ENCODE data around the genes SALL3 and KCNG2.

GRCh38 chr18:77055306-77056262 lies 77.0 kb downstream of the MBP start:
- PRO-cap = no peak

DNA sequence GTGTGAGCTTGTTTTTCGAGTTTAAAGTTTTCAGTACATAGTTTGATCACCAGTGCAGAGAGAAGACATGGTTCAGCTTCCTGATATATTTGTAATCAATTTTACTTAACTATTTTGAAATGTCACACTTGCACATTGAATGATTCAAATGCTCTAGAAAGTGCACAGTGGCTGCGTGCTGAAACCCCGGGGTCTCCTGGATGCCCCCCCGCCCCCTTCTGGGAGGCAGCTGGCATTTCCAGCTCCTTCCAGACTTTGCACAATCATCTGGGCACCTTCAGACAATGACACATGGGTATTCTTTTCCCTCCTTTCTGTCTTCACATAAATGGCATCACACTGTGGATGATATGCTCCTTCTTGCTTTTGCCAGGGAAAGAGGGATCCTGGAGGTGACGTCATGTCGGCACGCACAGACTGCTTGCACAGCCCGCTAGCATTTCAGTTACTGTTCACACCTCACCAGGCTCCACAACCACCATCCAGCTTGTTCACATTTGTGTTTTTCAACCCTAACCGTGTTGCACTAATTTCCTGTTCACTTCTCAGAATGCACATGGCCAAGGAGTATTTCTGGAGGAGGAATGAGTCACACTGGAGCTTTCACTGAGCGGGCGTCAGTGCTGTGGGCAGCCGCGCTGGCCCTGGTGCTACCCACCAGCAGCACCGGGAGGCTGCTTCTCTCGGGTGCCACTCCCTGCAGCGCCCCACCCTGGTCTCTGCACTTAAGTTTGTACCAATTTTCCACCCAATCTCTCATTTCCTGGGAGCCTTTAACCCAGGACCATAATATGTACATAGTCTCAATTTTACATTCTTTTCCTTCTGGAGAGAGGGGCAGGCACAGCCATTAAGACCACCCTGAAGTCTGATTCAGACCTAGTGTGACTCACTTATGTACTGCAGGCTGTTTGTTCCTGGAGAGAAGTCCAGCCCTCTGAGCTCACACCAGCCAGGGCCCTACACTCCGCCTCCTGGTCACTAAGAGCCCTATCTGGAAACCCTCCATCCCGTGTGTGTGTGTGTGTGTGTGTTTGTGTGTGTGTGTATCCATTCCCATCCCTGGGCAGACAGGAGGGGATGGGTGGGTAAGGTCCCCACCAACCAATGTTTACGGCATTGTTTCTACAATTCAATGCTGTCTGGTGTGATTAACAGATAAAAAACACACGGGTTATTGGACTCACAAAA lies 65.2 kb downstream of the MBP start:
- PRO-cap = no peak

- PRO-cap = no peak
Observed at GRCh38 chr18:77105937-77106871, 26.4 kb downstream of the MBP start.

DNA sequence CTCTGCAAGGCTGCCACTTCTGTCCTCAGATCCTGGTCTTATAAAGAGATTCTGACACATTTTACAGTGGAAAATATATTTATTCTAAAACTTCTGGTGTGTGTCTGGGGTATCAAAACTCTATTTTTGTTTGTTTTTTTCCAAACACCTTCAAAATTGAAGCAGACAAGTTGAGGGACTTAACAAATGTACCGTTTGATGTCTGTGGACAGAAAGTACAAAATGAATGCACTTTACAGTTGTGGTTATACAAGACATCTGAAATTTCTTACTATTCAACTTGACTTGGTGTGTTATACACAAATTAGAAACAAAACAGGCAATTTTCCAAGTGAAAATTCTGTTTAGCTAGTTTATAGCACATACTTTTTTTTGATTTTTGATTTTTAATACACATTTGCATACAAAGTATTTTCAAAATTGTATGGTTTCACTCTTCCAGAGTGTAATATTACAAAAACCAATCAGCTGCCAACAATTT lies 823.1 kb upstream of the SALL3 start:
- PRO-cap = no peak

DNA sequence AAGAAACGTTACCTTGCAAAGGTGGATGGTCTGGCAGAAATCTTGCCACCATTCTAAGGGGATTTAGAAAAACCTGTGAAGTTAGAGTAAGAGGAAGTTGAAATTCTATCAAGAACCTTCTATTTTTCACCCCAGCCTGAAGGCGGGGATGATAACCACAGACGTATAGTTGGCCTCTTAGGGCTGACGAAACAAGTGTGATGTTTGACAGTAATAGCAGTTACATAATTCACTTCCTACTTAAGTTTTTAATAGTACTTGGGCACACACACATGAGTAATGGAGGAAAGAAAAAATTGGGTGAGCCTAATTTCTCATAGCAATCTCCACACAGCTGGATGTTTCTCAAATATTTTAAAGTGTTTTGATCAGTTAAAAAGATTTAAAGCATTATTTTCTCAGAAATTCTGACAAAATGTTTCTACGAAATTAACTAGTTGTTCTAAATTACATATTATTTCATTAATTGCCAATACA lies 336.6 kb upstream of the SALL3 start:
- PRO-cap = no peak

DNA sequence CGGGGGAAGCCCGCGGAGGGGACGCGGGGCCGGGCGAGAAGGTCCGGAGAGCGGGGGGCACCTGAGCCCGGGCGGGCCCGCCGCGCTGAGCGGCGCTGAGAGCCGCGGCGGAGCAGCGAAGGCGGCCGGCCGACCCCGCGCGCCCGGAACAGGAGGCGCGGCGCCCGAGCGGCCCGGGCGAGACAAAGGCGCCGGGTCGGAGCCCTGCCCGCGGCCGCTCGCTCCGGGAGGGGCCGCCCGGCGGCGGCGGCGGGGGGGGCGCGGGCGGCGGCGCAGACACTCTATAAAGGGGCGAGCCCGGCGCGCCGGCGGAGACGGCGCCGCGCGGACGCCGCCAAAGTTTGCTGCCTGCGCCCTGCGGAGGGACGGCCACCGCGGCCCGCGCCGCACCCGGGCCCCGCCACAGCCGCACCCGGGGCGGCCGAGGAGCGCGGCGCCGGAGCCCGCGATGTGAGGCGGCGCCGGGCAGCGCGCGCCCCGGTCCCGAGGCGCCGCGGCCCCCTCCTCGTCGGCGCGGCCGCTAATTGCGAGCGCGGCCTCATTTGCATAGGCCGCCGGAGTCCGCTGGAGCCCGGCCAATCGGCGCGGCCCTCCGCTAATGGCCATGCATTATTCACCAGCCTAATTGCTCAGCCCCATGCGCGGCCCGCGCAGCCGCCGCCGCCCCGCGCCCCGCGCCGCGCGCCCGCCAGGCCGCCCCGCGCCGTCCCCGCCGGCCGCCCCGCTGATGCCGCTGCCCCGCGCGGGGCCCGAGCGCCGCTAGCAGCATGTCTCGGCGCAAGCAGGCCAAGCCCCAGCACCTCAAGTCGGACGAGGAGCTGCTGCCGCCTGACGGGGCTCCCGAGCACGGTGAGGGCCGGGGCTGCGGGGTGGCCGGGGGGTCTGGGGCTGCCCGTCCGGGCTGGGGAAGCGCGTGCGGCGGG lies at the start of gene SALL3:
Gene SALL3, plus strand, starts transcription at position 311 of the 923 bp plus-strand sequence.
- PRO-cap = no peak

DNA sequence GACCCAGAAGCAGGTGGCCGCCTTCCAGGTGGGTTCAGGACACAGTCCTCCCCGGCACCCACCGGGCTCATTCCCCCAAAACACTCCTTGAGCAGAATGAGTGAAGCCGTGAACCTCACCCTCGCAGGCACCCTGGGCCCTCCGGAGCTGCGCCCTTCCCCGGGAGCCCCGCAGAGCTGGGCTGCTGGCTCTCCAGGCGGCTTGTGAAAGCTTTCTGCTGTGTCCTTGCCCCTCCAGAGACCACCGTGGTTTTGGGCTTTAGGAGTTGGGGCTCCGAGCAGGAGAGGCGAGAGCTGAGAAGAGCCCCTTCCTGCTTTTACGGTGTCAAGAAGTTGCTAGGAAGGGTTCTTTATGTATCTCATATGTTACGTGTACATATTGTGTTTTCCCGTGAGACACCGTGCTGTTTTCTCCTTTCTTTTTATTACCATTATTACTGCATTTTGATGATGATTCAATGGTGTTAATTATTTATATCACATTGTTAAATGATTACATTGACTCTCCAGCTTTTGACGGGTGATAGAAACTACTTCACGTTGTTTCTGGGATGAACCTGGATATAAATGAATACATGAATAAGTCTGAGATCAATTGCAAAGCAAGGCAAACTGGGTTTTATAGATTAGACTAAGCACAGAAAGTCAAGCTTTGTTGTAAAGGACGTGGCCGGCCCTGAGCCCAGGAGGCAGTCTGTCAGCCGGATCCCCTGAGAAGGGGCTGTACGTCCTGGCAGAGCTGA lies 6.8 kb downstream of the NFATC1 start:
- PRO-cap = no peak

- PRO-cap = no peak
Observed at GRCh38 chr18:79448236-79449009, 52.7 kb downstream of the NFATC1 start.

DNA sequence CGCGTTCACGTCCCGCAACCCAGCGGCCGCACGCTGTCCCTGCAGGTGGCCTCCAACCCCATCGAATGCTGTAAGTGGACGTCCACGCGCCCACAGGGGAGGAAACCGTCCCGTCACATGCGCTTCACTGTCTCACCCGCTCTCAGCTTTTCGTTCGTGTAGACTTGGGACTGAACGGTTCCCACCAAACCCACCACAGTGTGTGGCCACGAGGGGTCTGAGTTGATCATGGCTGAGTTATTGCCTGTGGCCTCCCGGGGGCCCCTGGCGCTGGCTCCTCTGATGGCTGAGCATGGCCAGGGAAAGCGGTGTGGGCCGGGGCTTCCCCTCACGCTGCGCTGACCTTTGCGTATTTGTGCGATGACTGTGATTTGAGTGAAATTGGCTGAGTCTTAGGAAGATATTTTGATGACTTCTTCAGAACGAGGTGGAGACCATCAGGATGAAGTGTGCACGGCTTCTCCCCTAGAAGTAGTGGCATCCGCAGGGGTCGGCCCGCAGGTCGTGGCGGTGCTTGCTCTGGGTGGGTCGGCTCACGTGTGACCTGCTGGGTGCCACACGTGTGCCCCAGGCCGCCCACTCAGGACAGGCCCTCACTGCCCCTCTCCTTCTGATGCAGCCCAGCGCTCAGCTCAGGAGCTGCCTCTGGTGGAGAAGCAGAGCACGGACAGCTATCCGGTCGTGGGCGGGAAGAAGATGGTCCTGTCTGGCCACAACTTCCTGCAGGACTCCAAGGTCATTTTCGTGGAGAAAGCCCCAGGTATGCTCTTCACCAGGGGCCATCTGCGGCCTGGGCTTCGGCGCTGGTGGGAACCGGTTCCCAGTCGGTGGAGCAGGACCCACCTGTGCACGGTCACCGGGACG lies 55.6 kb downstream of the NFATC1 start:
- PRO-cap = no peak

GRCh38 chr18:79453821-79454619 lies 58.3 kb downstream of the NFATC1 start:
- PRO-cap = unidirectional peak, plus-strand start at chr18:79454087

- PRO-cap = no peak
Observed at GRCh38 chr18:79487651-79487921, 91.9 kb downstream of the NFATC1 start.

DNA sequence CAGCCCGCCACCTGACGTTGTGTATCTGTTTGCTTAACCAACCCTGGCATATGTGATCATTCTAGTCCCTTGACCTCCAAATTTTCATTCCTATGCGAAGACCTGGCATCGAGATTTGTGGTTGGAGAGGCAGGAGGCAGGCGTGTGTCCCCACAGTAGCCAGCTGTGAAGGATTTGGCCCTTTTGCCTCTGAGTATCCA lies 31.5 kb downstream of the CTDP1 start:
- PRO-cap = no peak

GRCh38 chr18:79711662-79712210 lies 32.1 kb downstream of the CTDP1 start:
- PRO-cap = no peak

DNA sequence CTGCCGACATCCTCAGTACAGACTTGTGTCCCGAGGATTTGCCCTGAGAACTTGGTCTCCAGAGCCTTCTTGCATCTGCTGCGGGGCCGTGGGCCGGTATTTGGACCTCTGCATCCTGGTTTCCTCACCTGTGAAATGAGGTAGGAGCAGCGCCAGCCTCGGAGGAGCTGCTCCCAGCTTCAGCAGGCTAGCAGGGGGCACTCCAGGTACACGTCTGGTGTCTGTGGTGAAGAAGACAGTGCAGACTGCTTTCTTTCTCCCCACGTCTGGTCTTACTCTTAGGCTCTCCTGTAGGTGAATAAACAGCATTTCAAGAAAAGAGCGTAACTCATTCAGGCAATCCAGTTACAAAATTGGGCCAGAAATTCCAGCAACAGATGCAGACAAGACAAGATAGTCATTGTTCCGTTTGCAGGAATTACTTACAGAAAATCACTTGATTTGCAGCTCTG lies 58.7 kb downstream of the CTDP1 start:
- PRO-cap = no peak

- PRO-cap = no peak
Observed at GRCh38 chr18:79751312-79751593, 46.5 kb upstream of the KCNG2 start.

DNA sequence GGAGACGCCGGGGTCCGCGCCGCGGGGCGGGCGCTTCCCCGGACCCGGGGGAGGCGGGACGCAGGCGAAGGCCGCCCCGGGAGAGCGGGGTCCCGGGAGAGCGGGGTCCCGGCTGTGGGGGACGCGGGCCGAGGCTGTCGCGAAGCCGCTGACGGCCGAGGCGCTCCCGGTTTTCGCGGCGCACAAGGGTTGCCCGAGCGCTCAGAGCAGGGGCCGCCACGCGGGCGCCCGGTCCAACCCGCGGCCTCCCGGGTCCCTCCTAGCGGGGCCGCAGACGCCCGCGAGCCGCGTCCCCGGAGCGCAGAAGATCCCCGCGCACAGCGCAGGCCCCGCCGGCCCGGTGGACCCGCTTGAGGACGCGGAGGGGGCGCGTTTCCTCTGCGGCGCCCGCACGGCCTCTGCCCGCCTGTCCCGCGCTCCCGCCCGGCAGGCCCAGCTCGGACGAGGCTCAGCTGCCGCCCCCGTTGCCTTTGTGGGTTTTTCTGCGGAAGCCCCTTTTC lies 9.8 kb upstream of the KCNG2 start:
- PRO-cap = no peak

- PRO-cap = unidirectional peak, plus-strand start at chr18:79798266
Observed at GRCh38 chr18:79797667-79798441, at the start of gene KCNG2. Gene KCNG2, plus strand, starts transcription at chr18:79797938.

GRCh38 chr18:79798969-79799296 lies 1.2 kb downstream of the KCNG2 start:
- PRO-cap = no peak

GRCh38 chr18:79856127-79856473 lies 58.4 kb downstream of the KCNG2 start:
- PRO-cap = no peak

GRCh38 chr18:79899383-79899904 lies 52.0 kb downstream of the SLC66A2 start:
- PRO-cap = no peak

All from SP-49 (cell line).